Non-pigmented ciliary epithelial cell (primary cell): ENCODE results near the gene BPHL.

DNA sequence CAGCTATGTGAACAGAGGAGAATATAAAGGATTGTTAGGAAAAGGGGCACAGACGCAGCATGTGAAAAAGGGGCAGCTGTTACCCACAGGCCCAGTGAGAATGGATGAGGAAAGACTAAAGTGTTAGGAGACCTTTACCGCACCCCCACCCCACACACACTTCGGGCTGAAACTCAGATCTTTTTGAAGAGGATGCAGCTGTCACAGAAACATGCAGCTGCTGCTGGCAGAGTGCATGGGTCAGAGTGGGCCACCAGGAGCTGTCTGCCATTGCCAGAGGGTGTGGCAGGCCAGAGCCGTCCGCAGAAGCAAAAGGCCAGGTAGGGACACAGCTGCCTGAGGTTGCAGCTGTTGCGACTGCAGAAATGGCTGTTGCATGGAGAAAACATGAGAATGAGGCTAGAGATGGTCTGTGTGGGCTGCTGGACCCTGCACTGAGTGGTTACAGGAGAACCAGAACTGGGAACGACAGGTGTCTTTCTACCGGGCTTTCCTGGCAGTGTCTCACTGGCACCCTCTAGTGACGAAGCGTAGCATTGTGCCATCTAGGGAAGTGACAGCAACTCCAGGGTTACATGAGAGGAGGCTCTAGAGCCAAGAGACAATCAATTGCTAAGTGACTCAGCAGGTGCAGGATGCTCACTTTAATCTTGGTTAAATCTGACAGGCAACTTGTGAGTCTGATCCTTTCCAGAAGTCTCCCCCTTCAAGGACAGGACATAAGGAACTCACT is 28.9 kb upstream of the SERPINB9 start:
- RRBS, result no CpG with 5 or more reads among the region's 10 CpGs

DNA sequence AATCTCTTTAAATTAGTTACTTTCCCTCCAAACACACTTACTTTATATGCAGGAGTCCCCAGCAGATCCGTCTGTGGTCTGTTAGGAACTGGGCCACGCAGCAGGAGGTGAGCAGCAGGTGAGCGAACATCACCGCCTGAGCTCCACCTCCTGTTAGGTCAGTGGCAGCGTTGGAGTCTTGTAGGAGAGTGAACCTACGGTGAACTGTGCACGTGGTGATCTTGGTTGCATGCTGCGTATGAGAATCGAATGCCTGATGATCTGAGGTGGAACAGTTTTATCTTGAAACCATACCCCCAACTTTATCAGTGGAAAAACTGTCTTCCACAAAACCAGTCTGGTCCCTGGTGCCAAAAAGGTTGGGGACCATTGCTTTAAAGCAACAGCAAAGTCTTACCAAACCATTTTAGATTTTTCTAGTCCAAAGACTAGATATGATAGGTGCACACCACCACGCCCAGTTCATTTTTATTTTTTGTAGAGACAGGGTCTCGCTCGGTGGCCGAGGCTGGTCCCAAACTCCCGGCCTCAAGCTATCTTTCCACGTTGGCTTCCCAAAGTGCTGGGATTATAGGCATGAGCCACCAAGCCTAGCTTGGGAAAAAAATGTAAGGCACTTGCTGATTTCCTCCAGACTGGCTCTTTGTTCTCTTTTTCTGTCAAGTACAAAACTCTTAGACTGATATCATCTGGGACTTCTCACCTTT is 4.9 kb downstream of the SERPINB6 start:
- RRBS, result no CpG with 5 or more reads among the region's 15 CpGs

DNA sequence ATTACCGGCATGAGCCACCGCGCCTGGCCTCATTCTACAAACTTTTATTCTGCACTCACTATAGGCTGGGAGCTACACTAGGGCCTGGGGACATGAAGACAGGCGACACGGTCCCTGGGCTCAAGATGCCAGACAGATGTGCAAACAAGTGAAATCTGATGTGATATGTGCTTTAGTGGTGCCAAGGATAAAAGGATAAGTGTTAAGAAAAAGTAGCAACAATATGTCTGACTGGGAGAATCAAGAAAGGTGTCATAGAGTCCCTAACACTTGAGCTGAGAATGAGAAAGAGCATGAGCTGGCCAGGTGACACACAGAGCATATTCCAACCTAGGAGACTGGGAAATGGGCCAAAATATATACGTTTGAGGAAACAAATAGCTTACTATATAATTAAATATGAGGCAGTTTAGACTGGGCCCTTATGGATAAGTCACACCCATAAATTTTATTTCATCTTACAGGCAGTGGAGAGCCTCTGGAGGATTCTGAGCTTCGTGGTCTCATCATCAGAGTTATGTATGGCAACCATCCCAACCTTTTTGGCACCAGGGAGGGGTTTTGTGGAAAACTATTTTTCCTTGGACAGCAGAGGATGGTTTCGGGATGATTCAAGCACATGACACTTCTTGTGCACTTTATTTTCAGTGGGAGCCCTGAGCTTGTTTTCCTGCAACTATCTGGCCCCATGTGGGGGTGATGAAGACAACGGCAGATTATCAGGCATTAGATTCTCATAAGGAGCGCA is 13.0 kb upstream of the NQO2 start:
- RRBS, result no CpG with 5 or more reads among the region's 10 CpGs

DNA sequence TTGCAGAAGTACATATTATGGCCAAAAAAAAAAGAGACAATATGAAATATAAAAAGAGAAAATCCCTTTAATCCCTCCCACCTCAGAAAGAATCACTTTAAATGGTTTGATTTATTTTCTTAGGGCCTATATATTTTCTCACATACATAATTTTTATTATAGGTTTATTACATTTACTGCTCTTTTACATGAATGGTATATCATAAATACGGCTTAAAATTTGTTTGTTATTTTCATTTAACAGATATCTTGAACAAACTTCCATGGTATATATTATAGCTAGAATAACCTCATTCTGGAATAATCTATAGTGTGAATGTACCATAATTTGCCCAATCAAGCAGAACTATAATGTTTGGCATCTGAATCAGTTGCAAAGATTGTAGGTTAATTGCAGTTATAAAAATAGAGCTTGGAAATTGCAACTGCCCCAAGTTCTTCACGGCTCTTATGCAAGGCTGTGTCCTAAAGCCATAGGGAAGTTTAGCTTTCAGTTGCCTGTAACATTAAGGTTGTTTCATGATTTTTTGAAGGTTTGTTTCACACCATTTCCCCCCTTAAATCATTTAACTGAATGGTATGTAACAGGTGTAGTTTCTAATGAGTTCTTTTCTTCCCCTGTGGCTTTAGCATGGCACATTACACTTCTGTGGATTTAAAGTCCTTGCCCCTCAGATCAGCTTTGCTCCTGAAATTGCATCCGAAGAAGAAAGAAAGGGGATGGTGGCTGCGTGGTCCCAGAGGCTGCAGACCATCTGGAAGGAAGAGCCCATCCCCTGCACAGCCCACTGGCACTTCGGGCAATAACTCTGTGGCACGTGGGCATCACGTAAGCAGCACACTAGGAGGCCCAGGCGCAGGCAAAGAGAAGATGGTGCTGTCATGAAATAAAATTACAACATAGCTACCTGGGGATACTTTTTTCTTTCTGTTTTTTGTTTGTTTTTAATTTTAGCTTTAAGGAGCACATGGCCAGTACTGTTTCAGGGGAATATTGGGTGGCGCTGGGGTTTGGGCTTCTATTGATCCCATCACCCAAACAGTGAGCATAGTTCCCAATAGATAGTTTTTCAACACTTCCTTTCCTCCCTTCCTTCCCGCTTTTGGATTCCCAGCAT is 19.5 kb downstream of the NQO2 start:
- RRBS, result no CpG with 5 or more reads among the region's 10 CpGs

DNA sequence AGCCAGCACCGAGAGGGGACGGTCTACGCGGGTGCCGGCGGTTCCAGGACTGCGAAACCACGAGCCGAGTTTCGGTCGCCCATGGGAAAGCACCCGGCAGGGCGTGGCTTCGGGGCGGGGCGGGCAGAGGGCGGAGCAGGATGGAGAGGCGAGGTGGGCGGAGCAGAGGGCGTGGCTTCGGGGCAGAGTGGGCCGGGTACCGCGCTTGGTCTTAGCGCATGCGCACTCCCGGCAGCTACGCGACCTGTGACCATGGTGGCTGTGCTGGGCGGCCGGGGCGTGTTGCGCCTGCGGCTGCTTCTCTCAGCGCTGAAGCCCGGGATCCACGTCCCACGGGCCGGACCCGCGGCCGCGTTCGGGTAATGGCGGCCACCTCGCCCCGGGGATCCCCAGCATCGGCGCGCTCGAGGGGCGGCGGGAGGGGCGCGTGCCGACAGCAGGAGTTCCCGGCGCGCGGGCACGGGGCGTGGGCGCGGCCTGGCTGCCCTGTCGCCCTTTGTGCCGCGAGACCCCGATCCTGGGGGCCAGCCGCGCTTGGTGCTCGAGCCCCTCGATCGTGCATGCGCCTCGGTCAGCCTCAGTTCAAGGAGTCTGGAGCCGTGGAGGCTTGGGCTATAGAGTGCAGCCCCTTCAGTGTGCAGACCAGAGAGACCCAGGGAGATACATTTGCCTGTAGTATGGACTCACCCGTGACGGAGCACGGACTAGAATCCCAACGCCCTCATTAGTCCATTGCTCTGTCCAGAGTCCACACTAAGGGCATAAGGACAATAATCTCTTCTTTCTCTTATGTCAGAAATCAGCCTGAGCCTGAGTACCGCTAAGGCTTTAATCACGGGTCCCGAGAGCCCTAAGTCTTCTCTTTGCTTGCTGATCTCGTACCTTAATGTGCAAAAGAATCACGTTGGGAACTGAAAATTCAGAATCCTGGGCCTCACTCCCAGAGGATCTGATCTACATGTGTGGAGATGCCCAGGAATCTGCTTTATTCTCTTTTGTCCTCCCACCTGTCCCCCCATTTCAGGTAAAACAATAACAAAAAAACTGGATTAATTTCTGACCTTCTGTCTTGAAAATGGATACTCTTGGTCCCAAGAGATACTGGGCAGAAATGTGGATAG is at the start of gene BPHL:
Gene BPHL (plus strand): TSS at position 223 of the 1,121 bp plus-strand sequence.
- RRBS, result 2% methylated on average over 48 of the region's 85 CpGs

DNA sequence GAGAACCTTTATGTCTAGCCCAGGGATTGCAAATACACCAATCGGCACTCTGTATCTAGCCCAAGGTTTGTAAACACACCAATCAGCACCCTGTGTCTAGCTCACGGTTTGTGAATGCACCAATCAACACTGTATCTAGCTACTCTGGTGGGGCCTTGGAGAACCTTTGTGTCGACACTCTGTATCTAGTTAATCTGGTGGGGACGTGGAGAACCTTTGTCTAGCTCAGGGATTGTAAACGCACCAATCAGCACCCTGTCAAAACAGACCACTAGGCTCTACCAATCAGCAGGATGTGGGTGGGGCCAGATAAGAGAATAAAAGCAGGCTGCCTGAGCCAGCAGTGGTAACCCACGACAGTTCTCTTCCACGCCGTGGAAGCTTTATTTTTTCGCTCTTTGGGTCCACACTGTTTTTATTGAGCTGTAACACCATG is 13.9 kb upstream of the TUBB2A start:
- RRBS, result no CpG with 5 or more reads among the region's 9 CpGs

DNA sequence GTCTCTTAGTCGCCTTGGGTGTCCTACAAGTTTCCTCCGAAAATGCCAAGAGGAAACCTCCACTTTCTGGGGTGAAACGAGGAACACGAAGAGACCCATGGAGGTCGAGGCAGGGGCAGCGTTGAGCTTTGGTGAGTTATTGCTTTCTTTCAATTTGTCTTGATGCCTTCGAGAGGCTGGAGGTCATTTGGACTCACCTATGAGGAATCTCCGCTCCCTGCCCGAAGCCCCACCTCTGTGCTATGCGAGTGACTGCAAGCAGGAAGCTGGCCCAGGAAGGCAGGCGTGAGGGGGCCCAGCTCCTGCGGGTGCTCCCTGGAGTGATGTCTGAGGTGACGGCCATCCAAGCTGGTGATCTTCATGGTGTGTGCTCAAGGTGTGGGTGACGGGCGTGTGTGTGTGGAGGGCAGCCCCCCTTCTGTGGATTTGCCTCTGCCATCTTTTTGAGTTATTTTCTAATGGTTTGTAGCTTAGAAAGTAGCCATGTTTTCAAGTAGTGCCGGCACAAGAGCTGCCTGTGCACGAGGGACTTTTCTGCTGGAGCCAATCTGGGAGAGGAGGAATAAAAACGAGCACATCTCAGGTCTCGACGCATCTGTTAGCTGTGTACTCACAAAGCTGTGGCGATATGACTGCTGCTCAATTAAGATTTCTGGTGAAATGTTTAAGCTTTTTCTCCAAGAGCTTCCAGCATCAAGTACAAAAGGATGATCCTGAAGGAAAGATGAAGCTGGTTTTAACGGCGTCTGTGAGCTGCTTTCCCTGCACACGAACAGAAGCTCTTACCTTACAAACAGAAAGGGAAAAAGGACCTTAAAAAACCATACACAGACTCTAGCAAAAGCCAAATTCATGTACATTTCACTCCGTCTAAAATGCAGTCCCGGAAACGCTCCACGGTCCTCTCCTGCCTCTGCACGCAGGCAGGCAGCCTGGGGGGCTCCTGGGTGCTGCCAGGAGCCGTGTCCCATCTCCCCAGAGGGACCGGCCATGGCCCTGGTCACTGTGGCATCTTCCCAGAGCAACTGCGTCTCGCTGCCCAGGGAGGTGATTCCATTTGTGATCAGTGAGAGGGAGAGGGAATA is 13.3 kb downstream of the PSMG4 start:
- RRBS, result 90% methylated on average over 4 of the region's 33 CpGs

- RRBS, result no CpG with 5 or more reads among the region's 6 CpGs
These were observed 88.1 kb downstream of the SLC22A23 start for GRCh38 chr6:3368600-3369232.

- RRBS, result no CpG with 5 or more reads among the region's 17 CpGs
These were observed 86.2 kb downstream of the SLC22A23 start for GRCh38 chr6:3370295-3371405.

- RRBS, result no CpG with 5 or more reads among the region's 7 CpGs
These were observed 57.5 kb downstream of the SLC22A23 start for GRCh38 chr6:3399290-3399855.

- RRBS, result 2% methylated on average over 36 of the region's 78 CpGs
These were observed 1.1 kb downstream of the SLC22A23 start for GRCh38 chr6:3455457-3456482.

DNA sequence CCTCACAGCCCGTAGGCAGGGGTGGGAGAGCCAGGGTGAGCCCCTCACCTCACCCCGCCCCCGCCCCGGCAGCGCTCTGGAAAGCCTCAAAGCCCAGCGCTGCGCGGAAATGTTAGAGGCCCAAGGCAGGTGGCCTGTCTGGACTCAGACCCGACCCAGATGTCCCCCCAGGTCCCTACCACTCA is 984 bp upstream of the PXDC1 start:
- RRBS, result no CpG with 5 or more reads among the region's 9 CpGs

GRCh38 chr6:3856424-3856977 is 7.3 kb downstream of the FAM50B start:
- RRBS, result no CpG with 5 or more reads among the region's 7 CpGs

GRCh38 chr6:4155770-4156215 is 20.4 kb upstream of the ECI2 start:
- RRBS, result no CpG with 5 or more reads among the region's 5 CpGs

DNA sequence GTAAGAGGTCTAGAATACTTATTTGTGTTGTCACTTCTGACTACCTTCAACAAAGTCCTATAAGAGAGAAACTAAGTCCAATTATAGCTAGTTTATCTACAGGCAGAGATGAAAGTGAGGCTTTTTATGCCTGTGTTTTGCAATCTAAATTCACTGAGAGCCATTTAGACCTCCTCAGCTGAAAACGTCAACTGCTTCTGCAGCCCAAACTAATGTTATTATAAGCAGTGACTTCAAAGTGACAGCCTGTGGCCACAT is 300.4 kb upstream of the ECI2 start:
- RRBS, result no CpG with 5 or more reads among the region's 1 CpG

GRCh38 chr6:4489379-4489943 is 286.7 kb upstream of the CDYL start:
- RRBS, result no CpG with 5 or more reads among the region's 4 CpGs

- RRBS, result no CpG with 5 or more reads among the region's 9 CpGs
These were observed 115.3 kb upstream of the CDYL start for GRCh38 chr6:4660932-4661318.

- RRBS, result no CpG with 5 or more reads among the region's 2 CpGs
These were observed 40.7 kb downstream of the CDYL start for GRCh38 chr6:4816872-4817423.

DNA sequence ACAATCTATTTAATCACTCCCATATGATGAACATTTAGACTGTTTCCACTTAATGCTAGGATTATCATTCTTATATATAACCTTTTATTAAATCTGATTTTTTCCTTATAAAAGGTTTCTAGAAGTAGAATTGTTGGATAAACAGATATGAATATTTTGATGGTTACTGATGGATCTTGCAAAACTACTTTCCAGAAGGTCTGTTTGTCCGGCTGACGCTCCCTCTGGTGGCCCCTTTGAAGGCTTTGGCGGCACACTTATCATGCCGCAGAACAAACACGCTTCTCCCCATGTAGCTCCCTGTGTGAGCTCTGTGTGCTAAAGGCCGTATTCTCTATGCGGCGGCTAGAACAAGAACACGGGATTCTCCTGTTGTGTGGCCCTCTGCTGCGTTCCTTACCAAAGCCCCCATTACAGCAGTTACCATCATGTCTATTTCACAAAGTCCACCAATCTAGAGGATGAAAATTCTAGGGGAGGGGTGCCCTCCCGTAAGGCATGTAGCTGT is 30.0 kb downstream of the PPP1R3G start:
- RRBS, result no CpG with 5 or more reads among the region's 11 CpGs